ENCODE data around the genes TSPAN14 and LRIT2.

DNA sequence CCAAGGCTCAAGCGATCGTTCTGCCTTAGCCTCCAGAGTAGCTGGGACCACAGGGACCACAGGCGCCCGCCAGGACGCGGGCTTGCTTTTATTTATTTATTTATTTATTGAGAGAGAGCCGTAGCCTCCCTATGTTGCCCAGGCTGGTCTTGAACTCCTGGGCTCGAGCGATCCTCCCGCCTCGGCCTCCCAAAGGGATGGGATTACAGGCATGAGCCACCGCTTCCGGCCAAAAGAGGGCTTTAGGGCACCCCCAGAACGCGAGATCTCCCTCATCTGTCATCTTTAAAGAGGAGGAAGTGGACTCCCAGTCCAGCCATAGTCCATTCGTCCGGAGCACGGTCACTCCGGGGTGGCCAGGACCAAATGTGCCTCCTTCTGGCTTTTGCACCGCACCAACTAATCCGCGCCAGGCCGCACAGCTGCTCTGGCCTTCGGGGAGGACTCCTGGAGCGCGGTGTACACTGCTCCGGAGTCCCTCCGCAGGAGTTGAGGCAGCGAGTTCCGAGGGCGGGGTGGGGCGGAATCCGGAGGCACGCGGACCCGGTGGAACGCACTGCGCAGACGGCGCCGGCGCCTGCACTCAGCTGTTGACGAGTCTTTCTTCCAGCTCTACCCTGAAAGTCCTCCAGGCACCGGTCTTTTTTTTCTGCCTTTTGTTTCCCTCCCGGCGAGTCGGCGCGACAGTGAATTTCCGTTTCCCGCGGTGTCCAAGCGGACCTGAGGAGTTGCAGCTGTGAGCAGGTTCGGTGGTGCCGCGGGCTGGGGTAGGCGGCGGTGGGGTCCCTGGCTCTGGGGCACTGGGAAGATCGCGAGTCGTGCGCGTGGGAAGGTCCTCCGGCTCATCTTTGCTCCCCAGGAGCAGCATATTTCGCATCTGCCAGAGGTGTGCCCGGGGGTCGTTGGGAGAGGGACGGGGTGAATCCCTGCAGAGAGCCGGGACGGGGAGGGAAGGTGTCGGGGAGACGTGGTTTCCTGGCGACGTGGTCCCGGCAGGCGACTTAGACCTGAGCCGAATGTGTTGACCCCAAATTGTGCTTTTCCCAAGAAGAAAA, 44.3 kb downstream of the SFTPD start:
- PRO-cap = no peak

GRCh38 chr10:79981933-79982863, 33.3 kb upstream of the SFTPD start:
- PRO-cap = no peak

DNA sequence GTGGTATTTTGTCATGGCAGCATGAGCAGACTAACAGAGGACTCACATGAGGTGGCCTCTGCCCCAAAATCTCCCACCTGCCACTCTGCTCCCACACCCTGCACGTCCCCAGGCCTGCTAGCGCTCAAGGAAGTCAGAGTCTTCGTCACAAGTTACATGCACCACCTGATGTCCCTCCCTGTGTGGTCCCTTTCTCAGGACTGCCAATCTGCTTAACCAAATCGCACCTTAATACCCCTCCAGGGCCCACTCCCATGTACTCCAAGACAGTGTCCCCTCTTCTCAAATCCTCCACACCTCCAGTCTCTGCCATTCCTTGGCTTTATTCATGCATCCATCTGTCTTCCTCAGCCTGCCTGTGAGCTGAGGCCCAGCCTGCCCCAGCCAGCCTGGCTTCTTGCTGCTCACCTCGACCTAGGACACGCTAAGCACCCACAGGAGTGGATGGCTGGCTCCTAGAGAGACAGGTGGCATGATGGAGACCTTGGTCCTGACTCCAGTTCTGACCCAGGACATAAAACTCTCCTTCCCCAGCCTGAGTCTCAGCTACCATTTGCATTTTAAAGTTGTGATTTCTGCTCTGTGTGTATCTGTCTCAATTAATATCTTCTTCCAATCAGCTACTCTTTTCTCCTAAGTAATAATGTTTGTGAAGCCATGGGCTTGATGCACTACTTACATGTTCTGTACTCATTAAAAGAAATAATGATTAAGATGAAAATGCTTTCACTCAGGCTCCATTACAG, 27.2 kb downstream of the PLAC9 start:
- PRO-cap = no peak

GRCh38 chr10:80163437-80164556, 31.3 kb downstream of the PLAC9 start:
- PRO-cap = no peak

DNA sequence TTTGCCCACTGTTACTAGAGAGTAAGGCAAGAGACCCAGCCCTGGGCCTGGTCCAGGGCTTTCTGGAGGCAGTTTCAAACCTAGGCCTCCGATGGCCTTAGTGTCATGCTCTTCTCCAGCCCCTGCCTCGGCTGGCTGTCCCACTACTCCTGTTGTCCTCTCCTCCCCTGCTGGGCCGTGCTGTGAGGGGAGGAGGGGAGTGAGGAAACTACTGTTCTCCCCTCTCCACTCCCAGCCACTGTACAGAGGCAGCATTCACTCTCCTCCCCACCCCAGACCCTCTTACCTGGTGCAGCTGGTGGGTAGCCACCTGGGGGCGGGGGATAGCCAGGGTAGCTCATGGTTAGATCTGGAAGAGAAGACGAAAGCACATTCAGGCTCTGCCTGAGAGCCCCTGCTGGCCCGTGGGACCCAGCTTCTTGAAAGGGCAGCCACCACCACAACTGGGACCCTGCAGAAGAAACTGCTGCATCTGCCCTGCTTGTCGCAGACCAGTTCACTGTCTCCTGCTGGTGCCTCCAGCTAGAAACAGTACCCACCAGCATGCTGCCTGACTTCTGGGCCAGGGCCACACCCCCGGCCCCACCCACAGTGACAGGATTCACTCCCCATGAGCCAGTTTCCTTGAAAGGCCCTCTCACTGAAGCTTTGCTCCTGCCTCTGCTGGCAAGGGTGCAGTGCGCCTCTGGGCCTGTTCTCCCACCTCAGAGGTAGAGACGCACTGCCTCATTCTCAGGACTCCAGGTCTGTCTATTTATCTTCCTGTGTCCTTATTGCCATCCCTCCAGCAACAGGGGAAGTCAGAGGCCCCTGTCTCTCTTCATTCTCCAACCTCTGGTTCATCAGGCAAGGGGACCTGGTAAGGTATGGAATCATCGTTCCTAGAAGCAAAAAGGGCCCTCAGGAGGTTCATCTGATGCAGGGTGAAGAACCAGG, 32.5 kb downstream of the ANXA11 start:
- PRO-cap = no peak

- PRO-cap = unidirectional peak, minus-strand start at chr10:80187594
Observed at GRCh38 chr10:80187332-80187814, 18.0 kb downstream of the ANXA11 start.

- PRO-cap = no peak
Observed at GRCh38 chr10:80287336-80287790, 2.1 kb downstream of the MAT1A start.

- PRO-cap = no peak
Observed at GRCh38 chr10:80426621-80426983, 18.3 kb downstream of the PRXL2A start.

GRCh38 chr10:80453210-80453544, 933 bp upstream of the TSPAN14 start:
- PRO-cap = no peak

DNA sequence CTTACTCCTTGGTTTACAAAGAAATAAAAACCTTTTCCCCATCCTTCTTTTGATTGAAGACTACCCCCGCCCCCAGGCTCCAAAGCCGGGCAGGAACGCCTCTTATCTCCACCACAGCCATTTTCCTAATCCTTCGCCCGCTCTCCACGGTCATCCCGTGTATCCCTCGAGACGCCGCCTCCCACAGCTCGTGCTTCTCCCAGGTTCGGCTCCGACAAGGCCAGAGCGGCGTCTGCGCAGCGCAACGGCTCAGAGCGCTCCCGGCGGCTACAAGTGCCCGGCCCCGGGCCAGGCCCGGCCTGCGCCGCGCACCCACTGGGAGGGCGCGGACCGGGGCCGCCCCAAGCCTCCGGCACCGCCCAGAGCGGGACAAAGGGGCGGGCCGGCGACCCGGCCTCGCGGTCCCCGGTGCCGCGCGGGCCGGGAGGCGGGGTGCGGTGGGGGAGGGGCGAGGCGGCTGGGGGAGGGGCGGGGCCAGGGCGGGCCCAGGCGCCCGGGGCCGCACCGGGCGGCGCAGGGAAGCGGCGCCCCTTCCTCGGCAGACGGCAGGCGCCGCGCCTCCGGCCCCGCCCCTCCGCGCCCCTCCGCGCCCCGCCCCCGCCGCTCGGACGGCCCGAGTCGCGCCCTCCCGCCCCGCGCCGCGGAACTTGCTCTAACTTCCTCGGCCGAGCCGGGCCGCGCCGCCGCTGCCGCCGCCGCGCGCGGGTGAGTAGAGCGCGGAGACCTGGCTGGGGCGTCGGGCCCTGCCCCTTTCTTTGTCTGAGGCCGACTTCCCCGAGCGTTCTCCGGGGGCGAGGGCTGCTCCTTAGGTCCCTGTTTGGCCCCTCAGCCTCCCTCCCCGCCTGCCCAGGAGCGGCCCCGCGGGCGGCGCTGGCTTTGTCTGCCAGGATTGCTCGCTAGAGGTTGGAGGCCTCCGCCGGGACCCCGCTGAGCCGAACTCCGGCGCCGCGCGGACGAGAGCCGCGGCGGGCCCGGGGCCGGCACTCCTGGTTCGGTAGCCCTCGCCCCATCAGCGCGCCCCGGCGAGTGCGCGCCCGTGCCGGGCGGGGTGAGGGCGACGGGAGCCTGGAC, at the start of gene TSPAN14:
Gene TSPAN14, plus strand, starts transcription at position 644 of the 1,071 bp plus-strand sequence.
- PRO-cap = unidirectional peak, plus-strand start at position 655 of the sequence; unidirectional peak, plus-strand start at position 712 of the sequence

DNA sequence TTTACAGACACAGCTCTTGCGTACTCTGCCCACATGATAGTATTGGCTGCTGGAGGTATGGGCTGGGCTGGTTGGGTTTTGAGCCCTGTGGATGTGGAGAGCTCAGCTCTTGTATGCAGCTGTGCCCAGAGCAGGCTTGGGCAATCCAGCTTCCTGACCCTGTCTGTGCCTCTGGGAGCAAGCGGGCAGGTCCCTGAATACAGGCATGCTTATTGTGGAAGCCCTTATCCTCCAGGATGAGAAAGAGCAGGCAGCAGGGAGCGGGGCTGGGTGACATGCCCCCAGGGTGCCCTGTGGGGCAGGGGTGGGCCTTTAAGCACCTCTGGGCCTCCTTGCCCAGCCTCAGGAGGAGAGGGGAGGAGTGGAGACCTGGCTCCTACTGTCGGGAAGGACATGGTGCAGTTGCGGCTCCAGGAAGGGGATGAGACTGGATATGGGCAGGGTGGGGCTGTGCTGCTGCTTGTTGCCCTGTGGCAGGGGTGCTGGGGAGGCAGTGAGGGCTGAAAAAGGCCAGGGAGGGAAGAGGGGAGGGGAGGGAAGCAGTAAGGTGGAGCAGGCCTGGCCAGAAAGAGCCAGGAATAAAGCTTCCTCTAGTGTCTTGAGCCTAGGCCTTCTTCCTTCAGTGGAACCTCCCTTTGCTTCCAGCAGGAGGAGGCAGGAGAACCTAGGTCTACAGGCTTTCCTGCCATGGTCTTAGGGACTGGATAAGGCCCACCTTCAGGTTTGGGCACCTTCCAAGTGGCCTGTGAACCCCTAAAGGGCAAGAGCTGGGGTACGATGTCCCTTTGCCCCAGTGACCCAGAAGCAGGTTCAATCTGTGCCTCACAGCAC, 32.6 kb upstream of the SH2D4B start:
- PRO-cap = no peak

DNA sequence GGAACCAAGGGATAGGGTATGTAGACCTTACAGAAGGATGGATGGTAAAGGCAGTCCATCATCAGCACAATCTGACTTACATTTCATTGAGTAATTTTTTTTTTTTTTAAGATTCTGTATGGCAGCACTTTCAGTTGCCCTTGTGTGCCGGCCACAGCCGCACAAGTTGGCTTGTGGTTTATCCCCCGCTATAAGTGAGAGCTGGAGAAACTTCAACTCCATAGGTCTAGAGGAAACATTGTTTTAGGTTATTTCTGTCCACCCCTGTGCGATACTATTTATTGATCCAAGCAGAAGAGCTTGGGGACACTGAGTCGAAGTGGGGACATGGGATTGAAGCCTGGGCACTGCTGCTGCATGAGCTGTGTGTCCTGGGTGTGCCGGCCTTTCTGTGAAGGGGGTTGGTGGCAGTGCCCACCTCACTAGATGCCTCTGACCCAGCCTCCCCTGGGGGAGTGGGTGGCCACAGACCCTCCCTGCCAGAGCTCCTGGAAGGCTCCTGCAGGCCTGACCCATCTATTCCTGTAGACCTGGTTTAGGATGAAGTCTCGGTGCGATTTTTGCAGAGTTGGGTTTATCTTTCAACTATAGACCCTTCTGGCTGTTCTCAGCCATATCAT, 17.9 kb upstream of the SH2D4B start:
- PRO-cap = no peak

DNA sequence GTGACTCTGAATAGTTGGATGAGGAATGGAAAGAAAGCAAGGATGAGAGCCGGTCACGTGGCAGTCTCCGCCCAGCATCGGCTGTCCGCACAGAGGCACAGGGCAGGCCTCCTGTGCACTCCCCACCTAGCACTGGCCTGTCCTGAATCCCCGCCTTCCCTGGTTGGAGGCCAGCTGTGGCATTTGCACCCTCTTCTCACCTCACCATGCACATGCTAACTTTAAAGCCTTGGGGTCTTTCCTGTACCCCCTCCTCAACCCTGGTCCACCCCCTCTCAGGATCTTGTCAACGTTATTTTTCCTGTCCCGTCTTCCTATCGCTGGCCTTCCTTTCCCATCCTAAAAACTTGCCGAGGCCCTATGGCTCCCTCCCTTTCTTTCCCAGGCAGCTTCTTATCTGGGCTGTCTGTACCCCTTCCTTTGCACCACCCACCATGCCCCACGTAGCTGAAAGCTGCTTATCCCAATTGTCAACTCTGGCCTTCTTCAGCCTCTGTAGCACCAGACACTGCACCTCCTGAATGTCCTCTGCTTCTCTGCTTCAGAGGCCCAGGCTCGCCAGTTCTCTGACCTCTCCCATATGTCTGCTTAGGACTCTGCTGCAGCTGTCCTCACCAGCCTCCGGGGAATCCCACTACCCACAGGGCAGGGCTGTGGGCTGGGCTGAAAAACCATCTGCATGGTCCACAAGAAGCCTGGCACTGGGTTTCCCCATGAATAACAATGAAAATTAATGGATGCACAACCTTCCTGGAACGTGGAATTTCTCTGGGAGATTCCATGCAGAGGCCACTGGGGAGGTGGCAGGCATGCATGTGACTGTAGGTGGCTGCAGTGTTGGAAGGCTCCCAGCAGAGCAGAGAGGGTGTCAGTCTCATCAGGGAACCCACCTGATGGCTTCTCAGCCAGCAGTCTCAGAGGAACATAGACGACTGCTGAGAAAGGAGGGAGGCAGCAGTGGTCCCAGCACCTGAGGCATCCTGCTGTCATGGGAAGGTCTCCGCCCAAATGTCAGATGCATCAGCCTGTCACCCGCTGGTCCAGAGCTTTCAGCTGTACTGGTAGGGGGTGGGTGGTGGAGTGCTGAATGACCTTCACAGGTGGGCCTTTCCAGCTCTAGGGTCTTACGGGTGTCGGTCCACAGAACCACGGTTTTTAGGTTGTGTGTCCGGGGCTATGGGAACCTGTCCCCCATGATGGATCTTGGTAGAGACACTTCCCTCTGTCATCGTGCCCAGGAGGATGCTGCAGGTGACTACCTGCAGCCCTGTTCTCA, 16.9 kb upstream of the SH2D4B start:
- PRO-cap = no peak

- PRO-cap = no peak
Observed at GRCh38 chr10:82744883-82745126, 869.8 kb downstream of the NRG3 start.

- PRO-cap = no peak
Observed at GRCh38 chr10:83724834-83725293, 414.4 kb upstream of the GHITM start.

- PRO-cap = no peak
Observed at GRCh38 chr10:84195107-84195824, 929 bp downstream of the CDHR1 start.

- PRO-cap = no peak
Observed at GRCh38 chr10:84225382-84225871, at the start of gene LRIT2. Gene LRIT2 (minus strand): TSS chr10:84225544.

DNA sequence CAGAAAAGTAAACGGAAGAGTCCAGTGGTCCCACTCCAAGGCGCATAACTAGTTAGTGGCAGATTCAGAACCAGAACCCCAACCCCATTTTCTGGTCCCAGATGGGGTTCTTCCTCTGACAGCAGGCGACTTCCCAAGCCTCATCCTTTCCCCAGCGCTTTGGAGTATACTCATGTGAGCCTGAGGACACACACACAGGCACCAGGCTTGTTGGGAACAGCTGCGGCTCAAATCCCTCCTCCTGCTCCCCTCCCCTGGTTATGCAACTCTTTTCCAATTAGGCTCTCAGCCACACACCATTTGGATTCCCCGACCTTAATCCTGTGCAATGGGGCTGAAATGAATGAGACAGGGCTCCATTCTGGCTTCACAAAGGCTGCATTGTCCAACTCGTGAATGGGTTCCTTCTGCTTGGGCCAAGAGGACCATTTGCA, 323 bp upstream of the RGR start:
- PRO-cap = no peak

- PRO-cap = no peak
Observed at GRCh38 chr10:84344297-84345275, 16.2 kb downstream of the CCSER2 start.

- PRO-cap = no peak
Observed at GRCh38 chr10:85647969-85648626, 718.5 kb downstream of the GRID1 start.